GM12878 (cell line): ENCODE measurements around a stretch of chrX.

GRCh38 chrX:64931184-64931723, 45.0 kb downstream of the ZC4H2 start:
- RAMPAGE, long total RNA, result no peak
CAGE:
- cytosol, long polyA minus RNA, result no peak
- cytosol, long polyA plus RNA, result no peak
- long polyA plus RNA, result no peak
- nucleolus, long total RNA, result no peak
- nucleus, long polyA plus RNA, result no peak
- nucleus, long total RNA, result no peak

DNA sequence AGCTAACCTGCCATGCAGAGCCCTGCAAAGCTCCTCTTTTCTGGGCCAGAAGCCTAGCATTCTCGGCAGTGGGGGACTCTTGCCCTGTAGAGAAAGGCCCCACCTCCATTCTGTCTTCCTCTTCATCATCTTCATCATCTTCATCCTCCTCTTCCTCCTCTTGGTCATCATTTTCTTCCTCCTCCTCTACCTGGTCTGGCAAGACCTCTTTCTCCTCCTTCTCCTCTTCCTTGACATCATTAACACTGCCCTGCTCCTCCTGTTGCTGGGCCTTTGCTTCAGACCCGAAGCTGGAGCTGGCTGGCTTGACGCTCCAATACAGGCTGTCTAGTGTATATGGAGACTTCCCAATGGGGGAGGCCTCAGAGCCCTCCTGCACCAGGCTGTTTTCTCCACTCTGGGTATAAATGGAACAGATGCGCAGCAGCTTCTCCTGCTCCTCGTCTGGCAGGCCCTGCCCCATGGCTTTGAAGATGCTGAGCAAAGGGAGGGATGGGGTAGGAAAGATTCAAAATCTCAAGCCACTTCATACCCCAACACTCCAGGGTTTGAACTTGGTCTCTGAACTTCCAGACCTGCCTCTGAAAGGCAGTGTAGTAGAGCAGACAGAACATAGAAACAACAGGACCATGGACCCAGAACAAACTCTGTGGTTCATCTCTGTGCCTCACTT, 16.5 kb downstream of the LAS1L start:
- RAMPAGE, long total RNA, result no peak
- RRBS, 2 experiments, result no CpG with 5 or more reads among the region's 5 CpGs
CAGE:
- cytosol, long polyA minus RNA, result no peak
- cytosol, long polyA plus RNA, result no peak
- long polyA plus RNA, result no peak
- nucleolus, long total RNA, result no peak
- nucleus, long polyA plus RNA, result no peak
- nucleus, long total RNA, result no peak

DNA sequence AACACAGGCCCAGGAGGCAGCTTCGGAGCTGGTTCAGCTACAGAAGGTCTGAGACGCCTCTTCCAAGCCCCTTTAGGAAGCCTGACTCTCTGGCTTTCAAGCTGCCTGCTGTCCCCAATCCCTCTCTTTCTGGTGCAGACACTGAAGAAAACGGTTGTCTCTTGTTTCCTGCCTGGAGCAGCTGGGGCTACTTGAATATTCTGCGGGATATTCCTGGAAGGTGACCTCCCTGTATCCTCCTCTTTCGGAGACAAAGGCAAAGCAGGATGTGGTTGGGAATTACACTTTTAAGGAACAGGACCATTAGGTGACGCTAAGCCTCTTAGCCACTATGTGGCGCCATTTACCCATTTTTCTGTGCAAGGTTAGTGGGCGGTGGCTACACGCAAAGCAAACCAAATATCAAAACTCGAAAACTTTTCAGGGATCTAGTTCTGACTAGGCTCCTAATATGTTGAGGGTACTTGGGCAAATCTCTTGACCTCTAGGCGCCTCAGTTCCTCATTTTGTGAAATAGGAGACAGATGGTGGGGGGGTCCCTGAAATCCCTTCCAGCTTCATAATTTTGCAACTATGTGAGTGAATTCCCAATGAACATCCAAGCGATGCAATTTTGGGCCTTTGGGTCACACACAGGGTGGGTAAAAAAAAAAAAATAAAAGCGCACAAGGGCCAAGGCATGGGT, 47.3 kb upstream of the LAS1L start:
- RAMPAGE, long total RNA, result no peak
- RRBS, 2 experiments, result no CpG with 5 or more reads among the region's 13 CpGs
CAGE:
- cytosol, long polyA minus RNA, result no peak
- cytosol, long polyA plus RNA, result no peak
- long polyA plus RNA, result no peak
- nucleolus, long total RNA, result no peak
- nucleus, long polyA plus RNA, result no peak
- nucleus, long total RNA, result no peak

GRCh38 chrX:65587529-65588775, 53.4 kb upstream of the LAS1L start:
- RAMPAGE, long total RNA, result no peak
- RRBS, 2 experiments, result 44 to 51% methylated on average over 2 of the region's 14 CpGs
CAGE:
- cytosol, long polyA minus RNA, result no peak
- cytosol, long polyA plus RNA, result no peak
- long polyA plus RNA, result no peak
- nucleolus, long total RNA, result no peak
- nucleus, long polyA plus RNA, result no peak
- nucleus, long total RNA, result no peak

DNA sequence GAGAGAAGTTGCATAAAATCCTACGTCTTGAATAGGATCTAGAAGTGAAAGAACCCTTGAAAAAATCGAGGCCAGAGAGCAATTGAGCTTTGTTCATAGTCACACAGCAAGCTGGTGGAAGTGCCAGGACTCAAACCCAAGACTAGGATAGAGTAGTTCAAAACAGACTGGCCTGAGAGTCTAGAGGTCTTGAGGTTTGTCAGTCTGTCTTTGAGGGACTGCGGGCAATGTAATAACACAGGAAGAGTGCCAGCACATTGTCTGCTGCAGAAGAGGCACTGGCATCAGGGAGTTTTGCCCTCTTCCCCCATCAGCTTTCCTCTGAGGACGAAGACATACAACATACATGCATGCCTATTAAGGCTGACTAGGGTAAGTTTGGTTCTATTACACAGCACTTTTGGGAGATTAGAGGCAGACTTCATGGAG, 63.9 kb upstream of the LAS1L start:
- RAMPAGE, long total RNA, result no peak
- RRBS, 2 experiments, result no CpG with 5 or more reads among the region's 4 CpGs
CAGE:
- cytosol, long polyA minus RNA, result no peak
- cytosol, long polyA plus RNA, result no peak
- long polyA plus RNA, result no peak
- nucleolus, long total RNA, result no peak
- nucleus, long polyA plus RNA, result no peak
- nucleus, long total RNA, result no peak

DNA sequence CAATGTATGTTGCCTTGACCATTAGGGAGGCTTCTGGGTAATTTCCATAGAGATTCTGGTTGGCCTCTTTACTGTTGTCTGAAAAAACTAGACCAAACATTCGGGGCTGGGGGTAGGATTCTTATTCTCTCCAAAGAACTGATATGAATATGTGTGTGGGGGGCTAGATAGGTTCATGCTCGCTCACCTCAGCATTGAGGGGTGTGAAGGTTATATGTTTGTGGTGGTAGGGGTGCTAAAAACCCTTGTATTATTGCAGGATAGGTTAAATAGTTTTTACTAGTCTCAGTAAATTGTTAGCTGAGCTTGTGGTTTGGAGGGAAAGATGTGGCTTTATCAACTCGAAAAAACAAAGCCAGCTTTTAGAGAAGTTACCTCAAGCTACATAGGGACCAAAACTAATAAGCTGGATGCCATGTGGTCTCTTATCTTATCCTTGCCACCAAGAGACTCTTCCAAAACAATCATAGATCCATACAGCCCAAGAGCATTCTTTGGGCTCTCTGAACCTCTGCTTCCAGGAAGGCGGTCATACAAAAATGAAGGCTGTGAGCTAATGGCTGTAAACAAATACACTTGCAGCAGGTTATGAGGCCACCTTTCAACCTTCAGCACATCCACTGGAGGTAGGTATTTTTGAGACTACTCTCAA, 29.1 kb downstream of the MSN start:
- RAMPAGE, long total RNA, result no peak
- RRBS, 2 experiments, result no CpG with 5 or more reads among the region's 4 CpGs
CAGE:
- cytosol, long polyA minus RNA, result no peak
- cytosol, long polyA plus RNA, result start-site peak on the plus strand centred at position 443 of the sequence, 156 bp wide, 88 and 38 reads in 2 replicates
- long polyA plus RNA, result start-site peak on the plus strand centred at position 393 of the sequence, 56 bp wide, 95 and 48 reads in 2 replicates
- nucleolus, long total RNA, result no peak
- nucleus, long polyA plus RNA, result no peak
- nucleus, long total RNA, result no peak

GRCh38 chrX:65697634-65698951, 30.6 kb downstream of the MSN start:
- RAMPAGE, long total RNA, result no peak
- RRBS, 2 experiments, result no CpG with 5 or more reads among the region's 7 CpGs
CAGE:
- cytosol, long polyA minus RNA, result no peak
- cytosol, long polyA plus RNA, result no peak
- long polyA plus RNA, result no peak
- nucleolus, long total RNA, result no peak
- nucleus, long polyA plus RNA, result no peak
- nucleus, long total RNA, result no peak

DNA sequence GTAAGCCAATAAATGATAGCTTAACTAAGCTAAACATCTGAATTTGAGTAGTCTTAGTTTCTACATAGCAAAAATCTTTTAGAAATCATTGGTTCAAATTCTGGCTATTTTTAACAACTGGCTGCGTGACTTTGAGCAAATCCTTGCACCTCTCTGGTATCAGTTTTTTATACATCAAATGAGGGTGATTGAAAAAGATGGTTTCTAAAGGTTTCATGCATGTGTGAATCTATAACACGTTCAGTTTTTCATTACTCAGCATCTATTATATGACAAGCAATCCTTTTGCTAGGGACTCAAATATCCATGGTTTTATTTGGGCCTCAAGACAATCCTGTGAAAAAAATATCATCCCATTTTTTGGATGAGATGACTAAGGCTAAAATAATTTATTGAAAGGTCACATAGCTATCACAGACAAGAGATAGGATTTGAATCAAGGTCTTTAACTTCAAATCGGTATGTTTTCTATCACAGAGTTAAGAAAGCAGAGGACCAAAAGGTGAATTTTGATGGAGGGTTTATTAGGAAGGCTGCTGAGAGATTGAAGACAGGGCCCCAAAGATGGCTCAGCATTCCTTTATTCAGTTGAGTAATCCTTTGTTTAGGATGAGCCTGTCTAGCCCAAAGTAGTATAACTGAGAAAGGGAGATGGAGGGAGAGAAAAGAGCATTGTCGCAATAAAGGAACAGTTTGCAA, 976 bp downstream of the HEPH start:
- RAMPAGE, long total RNA, result no peak
- RRBS, 2 experiments, result no CpG with 5 or more reads among the region's 4 CpGs
CAGE:
- cytosol, long polyA minus RNA, result no peak
- cytosol, long polyA plus RNA, result no peak
- long polyA plus RNA, result no peak
- nucleolus, long total RNA, result no peak
- nucleus, long polyA plus RNA, result no peak
- nucleus, long total RNA, result no peak

- RAMPAGE, long total RNA, result no peak
- RRBS, 2 experiments, result no CpG with 5 or more reads among the region's 2 CpGs
CAGE:
- cytosol, long polyA minus RNA, result no peak
- cytosol, long polyA plus RNA, result no peak
- long polyA plus RNA, result no peak
- nucleolus, long total RNA, result no peak
- nucleus, long polyA plus RNA, result no peak
- nucleus, long total RNA, result no peak
These were observed 112.5 kb upstream of the EDA2R start for GRCh38 chrX:66751355-66751772.

GRCh38 chrX:66930619-66930990, 291.7 kb upstream of the EDA2R start:
- RAMPAGE, long total RNA, result no peak
- RRBS, 2 experiments, result no CpG with 5 or more reads among the region's 13 CpGs
CAGE:
- cytosol, long polyA minus RNA, result no peak
- cytosol, long polyA plus RNA, result no peak
- long polyA plus RNA, result no peak
- nucleolus, long total RNA, result no peak
- nucleus, long polyA plus RNA, result no peak
- nucleus, long total RNA, result no peak

DNA sequence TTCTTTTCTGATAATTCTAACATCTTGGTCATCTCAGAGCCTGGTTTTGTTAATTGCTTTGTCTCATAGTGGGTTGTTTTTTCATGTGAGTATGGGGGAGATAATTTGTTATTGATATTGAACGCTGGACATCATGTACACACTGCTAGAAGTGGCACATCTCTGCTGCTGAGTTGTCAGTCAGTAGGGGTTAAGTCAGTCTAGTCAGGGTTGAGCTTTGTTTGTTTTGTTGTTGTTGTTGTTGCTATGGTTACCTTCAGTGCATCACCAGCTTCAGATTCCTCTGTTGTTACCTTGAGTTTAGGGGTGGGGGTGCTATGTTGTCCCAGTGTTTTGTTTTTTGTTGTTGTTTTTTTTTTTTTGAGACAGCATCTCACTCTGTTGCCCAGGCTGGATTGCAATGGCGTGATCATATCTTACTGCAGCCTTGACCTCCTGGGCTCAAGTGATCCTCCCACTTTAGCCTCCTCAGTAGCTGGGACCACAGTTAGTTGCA, 10.0 kb downstream of the YIPF6 start:
- RAMPAGE, long total RNA, result no peak
- RRBS, 2 experiments, result no CpG with 5 or more reads among the region's 2 CpGs
CAGE:
- cytosol, long polyA minus RNA, result no peak
- cytosol, long polyA plus RNA, result no peak
- long polyA plus RNA, result no peak
- nucleolus, long total RNA, result no peak
- nucleus, long polyA plus RNA, result no peak
- nucleus, long total RNA, result no peak

DNA sequence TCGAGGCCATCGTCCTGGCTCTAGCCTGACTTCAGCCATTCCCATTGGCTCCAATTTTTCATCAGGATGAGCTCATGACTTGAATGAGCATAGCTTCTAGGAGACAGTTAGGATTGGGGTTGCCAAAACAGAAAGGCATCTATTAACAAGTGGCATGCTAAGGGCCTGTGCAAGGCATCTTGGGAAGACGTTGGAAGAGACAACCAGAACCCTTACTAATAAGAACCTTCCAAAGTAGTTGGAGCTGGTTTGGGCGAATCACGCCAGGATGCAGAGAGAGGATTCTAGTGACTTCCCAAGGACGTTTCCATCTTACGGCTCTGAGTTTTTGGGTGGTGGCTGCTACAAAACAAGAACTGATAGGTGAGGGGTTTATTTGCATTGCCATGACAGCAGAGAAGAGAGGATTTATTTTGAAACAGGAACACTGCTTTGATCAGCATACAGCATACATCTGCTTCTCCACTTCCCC, 18.9 kb downstream of the STARD8 start:
- RAMPAGE, long total RNA, result no peak
- RRBS, 2 experiments, result no CpG with 5 or more reads among the region's 7 CpGs
CAGE:
- cytosol, long polyA minus RNA, result no peak
- cytosol, long polyA plus RNA, result no peak
- long polyA plus RNA, result no peak
- nucleolus, long total RNA, result no peak
- nucleus, long polyA plus RNA, result no peak
- nucleus, long total RNA, result no peak

GRCh38 chrX:68697716-68698037, 50.2 kb downstream of the STARD8 start:
- RAMPAGE, long total RNA, result no peak
- RRBS, 2 experiments, result no CpG with 5 or more reads among the region's 2 CpGs
CAGE:
- cytosol, long polyA minus RNA, result no peak
- cytosol, long polyA plus RNA, result no peak
- long polyA plus RNA, result no peak
- nucleolus, long total RNA, result no peak
- nucleus, long polyA plus RNA, result no peak
- nucleus, long total RNA, result no peak

- RAMPAGE, long total RNA, result no peak
- RRBS, 2 experiments, result no CpG with 5 or more reads among the region's 18 CpGs
CAGE:
- cytosol, long polyA minus RNA, result no peak
- cytosol, long polyA plus RNA, result no peak
- long polyA plus RNA, result no peak
- nucleolus, long total RNA, result no peak
- nucleus, long polyA plus RNA, result no peak
- nucleus, long total RNA, result no peak
These were observed 9.4 kb downstream of the EFNB1 start for GRCh38 chrX:68838156-68838744.

- RAMPAGE, long total RNA, result no peak
- RRBS, 2 experiments, result no CpG with 5 or more reads among the region's 3 CpGs
CAGE:
- cytosol, long polyA minus RNA, result no peak
- cytosol, long polyA plus RNA, result no peak
- long polyA plus RNA, result no peak
- nucleolus, long total RNA, result no peak
- nucleus, long polyA plus RNA, result no peak
- nucleus, long total RNA, result no peak
These were observed 10.0 kb downstream of the EFNB1 start for GRCh38 chrX:68838848-68839173.

DNA sequence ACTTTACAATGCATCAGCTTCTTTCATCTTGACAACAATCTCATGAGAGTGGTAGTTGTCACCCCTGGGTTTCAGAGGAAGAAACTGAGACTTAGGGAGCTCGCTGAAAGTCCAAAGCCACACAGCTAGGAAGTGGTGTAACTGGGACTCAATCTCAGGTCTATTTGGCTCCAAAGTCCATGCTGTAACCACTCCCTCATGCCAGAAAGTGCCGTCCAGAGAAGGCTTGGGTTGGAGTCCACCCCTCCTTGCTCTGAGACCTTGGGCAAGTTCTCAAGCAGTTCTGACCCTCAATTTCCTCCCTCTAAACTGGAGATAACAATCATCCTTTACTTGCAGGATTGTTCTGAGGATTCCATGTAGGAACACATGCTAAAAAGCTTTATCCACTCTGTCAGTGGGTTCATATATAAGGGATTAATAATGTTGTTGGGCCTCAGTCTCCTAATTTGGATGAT, 40.6 kb downstream of the EFNB1 start:
- RAMPAGE, long total RNA, result no peak
- RRBS, 2 experiments, result no CpG with 5 or more reads among the region's 2 CpGs
CAGE:
- cytosol, long polyA minus RNA, result no peak
- cytosol, long polyA plus RNA, result no peak
- long polyA plus RNA, result no peak
- nucleolus, long total RNA, result no peak
- nucleus, long polyA plus RNA, result no peak
- nucleus, long total RNA, result no peak

DNA sequence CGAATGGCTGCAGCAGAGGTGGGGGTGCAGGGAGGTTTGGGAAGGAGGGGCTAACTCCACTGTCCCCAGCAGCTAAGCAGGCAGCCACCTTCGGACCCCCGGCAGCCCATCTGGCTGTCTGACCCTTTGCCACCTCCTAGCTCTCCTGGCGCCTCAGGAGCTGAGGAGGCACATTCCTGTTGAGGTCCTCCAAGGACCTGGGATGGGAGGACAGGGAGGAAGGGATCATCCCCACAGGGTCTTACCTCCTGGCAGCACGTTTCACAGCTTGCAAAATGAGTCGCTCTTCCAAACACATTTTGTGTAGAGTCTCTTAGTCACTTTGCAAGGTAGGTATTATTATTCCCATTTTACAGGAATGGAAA, 68.9 kb downstream of the EFNB1 start:
- RAMPAGE, long total RNA, result no peak
- RRBS, 2 experiments, result no CpG with 5 or more reads among the region's 6 CpGs
CAGE:
- cytosol, long polyA minus RNA, result no peak
- cytosol, long polyA plus RNA, result no peak
- long polyA plus RNA, result no peak
- nucleolus, long total RNA, result no peak
- nucleus, long polyA plus RNA, result no peak
- nucleus, long total RNA, result no peak

GRCh38 chrX:68989829-68990328, 161.1 kb downstream of the EFNB1 start:
- RAMPAGE, long total RNA, result no peak
- RRBS, 2 experiments, result no CpG with 5 or more reads among the region's 14 CpGs
CAGE:
- cytosol, long polyA minus RNA, result no peak
- cytosol, long polyA plus RNA, result no peak
- long polyA plus RNA, result no peak
- nucleolus, long total RNA, result no peak
- nucleus, long polyA plus RNA, result no peak
- nucleus, long total RNA, result no peak

- RAMPAGE, long total RNA, result no peak
- RRBS, 2 experiments, result no CpG with 5 or more reads among the region's 3 CpGs
CAGE:
- cytosol, long polyA minus RNA, result no peak
- cytosol, long polyA plus RNA, result no peak
- long polyA plus RNA, result no peak
- nucleolus, long total RNA, result no peak
- nucleus, long polyA plus RNA, result no peak
- nucleus, long total RNA, result no peak
These were observed 139.3 kb downstream of the PJA1 start for GRCh38 chrX:69025937-69026335.

DNA sequence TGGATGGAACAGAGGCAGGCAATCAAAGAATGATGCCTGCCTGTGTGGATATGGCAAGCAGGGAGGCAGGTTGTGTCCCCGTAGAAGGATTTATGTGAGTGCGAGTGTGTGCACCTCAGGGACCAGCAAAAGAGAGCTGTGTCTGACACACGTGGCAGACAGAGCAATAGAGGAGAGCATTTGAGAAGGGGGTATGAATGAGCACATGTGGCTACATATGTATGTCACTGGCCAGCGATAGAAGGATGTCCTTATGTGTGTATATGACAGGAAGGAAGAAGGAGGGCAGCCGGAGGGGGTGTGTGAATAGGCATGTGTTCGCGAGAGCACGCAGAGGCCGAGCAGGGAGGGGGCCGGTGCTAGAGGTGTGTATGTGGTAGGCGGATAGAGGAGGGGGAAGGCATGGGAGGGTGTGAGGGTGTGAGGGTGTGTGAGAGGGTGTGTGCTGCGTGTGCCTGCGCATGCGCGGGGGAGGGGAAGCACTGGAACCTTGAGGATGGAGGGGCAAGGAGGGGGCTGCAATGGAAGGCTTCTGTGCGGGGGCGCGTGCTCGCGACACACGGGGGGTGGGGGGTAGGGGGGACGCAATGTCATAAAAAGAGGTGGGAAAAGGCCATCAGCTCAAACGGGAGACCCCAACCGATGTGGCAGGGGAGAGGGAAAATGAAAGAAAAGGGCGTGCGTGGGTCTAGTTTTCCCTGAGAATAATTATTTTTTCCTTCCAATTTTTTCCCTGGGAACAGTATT, 899 bp downstream of the PJA1 start:
- RAMPAGE, long total RNA, result no peak
- RRBS, 2 experiments, result 38 to 47% methylated on average over 6 of the region's 26 CpGs
CAGE:
- cytosol, long polyA minus RNA, result no peak
- cytosol, long polyA plus RNA, result no peak
- long polyA plus RNA, result no peak
- nucleolus, long total RNA, result no peak
- nucleus, long polyA plus RNA, result no peak
- nucleus, long total RNA, result no peak